ENCODE results near the genes TMEM185B and GLI2.

DNA sequence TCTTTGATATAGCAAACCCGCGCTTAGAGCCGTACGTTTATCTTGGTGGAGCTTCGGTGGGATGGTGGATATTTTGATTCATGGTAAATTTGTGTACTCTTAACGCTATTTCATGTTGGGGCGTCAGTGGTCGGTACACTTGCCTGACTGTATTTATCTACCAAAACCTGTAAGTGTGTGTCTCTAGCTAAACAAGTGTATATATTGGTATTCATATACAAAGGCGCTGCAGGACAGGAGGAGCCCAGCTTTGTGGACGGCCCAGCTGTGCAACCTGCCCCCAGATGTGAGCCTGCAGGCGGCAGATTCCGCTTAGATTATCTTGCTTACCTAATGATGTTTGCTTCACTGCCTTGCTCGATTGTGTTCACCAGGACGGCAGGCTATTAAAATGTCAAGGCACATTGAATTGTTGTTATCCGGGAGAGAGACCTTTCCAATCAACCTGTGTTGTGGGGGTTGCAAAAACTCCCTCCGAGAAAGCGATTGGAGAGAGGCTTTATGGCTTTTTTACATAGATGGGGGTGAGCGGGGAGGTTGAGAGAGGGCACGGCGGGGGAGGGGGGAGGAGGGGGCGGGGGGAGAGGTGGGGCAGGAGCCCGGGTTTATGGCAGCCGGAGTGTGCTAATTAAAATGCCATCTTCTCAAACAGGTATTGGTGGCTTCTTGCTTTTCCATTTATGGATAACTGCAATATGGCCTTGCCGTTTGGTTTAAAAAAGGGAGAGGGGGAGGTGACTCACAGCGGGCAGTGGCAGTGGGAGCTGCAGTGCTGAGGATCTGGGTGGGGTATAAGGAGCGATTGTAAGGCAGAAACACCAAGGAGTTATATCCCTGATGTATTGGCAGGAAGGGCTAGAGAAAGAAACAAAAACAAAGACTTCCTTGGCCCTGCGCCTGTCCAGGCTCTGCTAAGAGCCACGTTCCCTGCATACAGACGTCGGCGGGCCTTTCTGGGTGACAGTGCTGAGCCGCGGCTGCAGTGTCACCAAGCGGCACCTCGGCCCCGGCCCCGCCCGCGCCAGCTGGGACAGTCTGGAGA lies 97.1 kb downstream of the INSIG2 start:
- PRO-cap, result unidirectional peak, plus-strand start at position 372 of the sequence; bidirectional peak, plus-strand start at position 767 of the sequence, minus-strand start at position 844 of the sequence; bidirectional peak, plus-strand start at position 932 of the sequence, minus-strand start at position 933 of the sequence
- RAMPAGE, long total RNA, result no peak

GRCh38 chr2:118224955-118225326 lies 136.7 kb downstream of the INSIG2 start:
- PRO-cap, result no peak
- RAMPAGE, long total RNA, result no peak

- PRO-cap, result no peak
- RAMPAGE, long total RNA, result no peak
These were observed 39.4 kb downstream of the STEAP3 start for GRCh38 chr2:119262937-119263602.

DNA sequence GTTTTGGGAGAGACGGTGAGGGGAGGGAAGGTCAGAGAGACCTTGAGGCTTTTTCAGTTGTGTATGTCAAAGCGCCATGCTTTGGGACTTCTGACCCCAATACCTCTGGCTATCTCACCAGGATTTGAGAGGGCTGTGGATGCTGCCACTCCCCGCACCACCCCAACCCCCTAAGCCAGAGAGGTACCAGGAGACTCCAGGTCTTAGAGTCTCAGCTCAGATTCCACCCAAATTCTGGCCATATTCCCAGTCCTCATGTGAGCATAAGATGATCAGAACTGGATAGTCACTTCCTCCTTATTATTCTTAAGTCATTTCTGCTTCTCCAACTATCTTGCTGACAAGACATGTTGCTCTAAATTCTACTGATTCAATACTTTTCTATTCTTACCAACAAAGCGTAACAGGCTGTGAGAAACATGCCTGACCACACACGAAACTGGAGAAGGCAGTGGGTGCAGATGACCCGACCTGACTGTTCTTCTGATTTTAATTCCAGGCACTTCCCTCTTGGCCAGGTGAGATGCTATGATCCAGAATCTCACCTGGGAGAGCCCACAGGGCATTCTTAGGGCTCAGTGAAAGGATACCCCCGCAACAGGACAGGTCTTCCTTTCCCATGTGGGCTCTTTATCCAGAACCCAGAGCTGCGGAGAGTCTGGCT lies 2.1 kb upstream of the TMEM37 start:
- PRO-cap, result no peak
- RAMPAGE, long total RNA, result no peak

- PRO-cap, result no peak
- RAMPAGE, long total RNA, result no peak
These were observed 16.1 kb downstream of the TMEM177 start for GRCh38 chr2:119695076-119695485.

GRCh38 chr2:120067222-120067720 lies 54.4 kb downstream of the EPB41L5 start:
- PRO-cap, result no peak
- RAMPAGE, long total RNA, result no peak

DNA sequence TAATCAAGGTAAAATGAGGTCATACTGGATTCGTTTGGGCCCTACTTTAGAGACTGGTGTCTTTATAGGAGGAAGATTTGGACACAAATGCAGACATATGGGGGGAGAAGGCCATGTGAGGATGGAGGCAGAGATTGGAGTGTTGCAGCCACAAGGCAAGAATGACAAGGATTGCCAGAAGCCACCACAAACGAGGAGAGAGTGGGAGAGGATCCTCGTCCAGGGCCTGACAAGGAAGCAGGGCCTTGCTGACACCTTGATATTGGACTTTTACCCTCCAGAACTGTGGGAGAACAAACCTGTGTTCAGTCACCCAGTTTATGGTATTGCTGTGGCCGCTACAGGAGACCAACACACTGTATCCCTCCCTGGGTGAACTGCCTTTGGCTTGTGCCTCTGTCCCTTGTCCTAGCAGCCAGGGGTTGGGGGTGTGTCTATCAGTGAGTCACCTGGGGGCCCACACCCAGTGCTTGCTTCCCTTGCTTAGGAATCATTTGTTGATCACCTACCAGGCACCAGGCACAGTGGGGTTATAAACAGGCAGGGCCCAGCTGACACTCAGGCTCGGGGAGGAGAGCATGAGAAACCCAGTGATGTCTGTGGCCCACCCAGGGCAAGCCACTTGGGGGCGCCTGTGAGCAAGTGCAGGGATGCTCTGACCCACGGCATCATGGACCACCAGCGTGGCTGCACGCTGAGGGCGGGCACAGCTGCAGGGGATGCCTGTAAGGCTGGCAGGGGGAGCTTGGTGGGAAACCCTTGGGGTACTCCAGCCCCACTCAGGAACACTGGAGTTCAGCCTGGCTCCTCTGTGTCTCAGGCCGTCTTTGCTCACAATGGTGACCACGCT lies 17.2 kb downstream of the TMEM185B start:
- PRO-cap, result no peak
- RAMPAGE, long total RNA, result no peak

- PRO-cap, result bidirectional peak, plus-strand start at chr2:120223195, minus-strand start at chr2:120223098; bidirectional peak, plus-strand start at chr2:120223490, minus-strand start at chr2:120223380; bidirectional peak, plus-strand start at chr2:120223851, minus-strand start at chr2:120223747
- RAMPAGE, long total RNA, result no peak
These were observed at the start of gene TMEM185B for GRCh38 chr2:120222675-120224057. TMEM185B (minus strand) TSS chr2:120223400.

DNA sequence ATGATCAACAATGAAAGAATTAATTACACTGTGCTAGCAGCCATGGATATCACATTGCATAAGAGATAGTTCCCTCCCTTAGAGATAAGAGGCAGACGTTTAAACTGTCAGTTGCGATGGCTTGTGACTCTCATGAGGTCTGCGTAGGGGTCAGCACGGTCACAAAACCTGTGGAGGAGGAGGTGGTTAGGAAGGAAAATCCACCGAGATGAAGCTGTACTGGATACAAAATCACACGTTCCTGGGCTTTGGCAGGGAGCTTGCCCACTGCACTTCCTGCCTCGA lies 751 bp upstream of the RALB start:
- PRO-cap, result unidirectional peak, plus-strand start at position 133 of the sequence
- RAMPAGE, long total RNA, result no peak

GRCh38 chr2:120254104-120254584 lies 1.5 kb downstream of the RALB start:
- PRO-cap, result no peak
- RAMPAGE, long total RNA, result no peak

DNA sequence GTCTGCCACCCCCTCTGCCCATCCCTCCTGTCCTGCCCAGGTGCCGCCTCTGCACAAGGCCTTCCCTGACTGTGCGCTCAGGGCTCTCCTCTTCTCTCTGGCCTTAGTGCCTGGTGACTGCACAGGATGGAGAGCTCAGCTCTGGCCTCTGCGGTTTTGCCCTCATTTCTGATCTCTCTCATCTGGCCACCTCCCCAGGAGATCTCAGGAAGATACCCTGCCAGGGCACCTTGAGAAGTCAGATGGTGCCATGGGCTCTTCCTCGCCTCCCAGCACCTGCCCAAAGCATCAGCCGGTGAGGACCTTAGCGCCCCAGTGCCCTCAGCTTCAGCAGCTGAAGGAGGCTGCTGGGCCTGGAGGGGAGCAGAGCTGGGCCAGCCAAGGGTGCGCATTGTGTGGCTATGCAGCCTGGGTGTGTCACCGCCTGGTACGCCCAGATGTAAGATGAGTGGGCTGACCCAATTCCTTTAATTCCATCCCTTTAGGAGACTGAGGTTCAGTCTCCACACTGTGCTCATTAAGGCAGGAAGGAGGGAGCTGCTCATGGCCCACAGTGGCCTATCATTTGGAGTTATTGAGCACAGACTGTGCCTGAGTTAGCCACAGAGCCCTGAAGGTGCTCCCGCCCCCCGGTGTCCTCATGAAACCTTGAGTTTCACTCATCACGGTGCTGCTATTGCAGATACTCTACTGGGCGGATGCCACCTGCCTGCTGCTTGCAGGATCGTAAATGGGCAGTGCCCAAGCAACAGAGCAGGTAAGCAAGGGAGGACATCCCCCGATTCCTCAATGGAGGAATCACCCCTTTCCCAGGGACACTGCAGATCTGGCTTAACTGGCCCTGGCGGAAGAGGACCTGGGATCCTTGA lies 194.2 kb upstream of the GLI2 start:
- PRO-cap, result no peak
- RAMPAGE, long total RNA, result no peak

- PRO-cap, result no peak
- RAMPAGE, long total RNA, result no peak
These were observed 169.0 kb upstream of the GLI2 start for GRCh38 chr2:120566628-120567182.

- PRO-cap, result no peak
- RAMPAGE, long total RNA, result no peak
These were observed 145.8 kb upstream of the GLI2 start for GRCh38 chr2:120589591-120590446.

GRCh38 chr2:120735366-120736411 lies at the start of gene GLI2:
GLI2 (plus strand) TSS chr2:120735868.
- PRO-cap, result bidirectional peak, plus-strand start at chr2:120735956, minus-strand start at chr2:120735886
- RAMPAGE, long total RNA, result no peak

DNA sequence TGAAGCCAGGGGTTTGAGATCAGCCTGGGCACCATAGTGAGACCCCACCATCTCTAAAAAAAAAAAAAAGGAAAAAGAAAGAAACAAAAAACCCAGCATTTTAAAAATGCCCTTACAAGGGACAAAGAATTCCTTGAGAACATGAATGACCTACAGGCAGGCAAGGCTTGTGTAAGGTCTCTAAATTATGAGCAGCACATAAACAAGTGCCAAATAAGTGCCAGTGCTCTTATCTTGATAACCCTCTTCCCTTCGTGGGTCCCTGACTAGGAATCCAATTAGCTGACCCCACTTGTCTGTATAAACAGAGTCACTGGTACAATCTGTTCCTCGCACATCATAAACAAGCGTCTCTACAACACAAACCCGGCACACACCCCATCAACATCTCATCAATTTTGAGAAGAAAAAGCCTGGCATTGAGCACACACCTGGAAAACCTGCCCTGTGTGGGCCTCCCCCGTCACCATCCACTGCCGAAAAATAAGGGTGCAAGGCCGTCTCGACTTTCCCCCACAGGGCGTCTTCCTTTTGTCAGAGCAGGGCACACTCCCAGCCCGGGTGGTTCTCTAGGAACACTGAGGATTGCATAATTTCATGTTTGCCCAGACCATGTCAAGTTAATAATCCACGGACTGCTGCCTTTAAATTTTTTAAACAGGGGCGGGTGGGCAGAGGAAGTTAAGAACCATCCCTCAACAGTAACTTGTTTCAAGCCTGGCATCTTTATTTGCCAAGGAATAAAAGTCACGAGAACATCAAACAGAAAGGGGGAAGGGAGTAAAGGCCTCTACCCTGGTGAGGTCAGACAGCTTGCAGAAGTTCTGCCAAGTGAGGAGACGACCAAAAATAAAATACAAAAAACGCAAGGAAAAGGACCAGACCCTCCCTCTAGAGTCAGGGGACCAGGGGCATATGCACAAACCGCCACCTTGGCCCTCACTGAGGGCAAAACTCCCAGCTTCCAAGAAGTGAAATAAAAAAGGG lies 2.2 kb downstream of the TFCP2L1 start:
- PRO-cap, result no peak
- RAMPAGE, long total RNA, result no peak

- PRO-cap, result no peak
- RAMPAGE, long total RNA, result no peak
These were observed 154.5 kb upstream of the TFCP2L1 start for GRCh38 chr2:121439446-121439881.

DNA sequence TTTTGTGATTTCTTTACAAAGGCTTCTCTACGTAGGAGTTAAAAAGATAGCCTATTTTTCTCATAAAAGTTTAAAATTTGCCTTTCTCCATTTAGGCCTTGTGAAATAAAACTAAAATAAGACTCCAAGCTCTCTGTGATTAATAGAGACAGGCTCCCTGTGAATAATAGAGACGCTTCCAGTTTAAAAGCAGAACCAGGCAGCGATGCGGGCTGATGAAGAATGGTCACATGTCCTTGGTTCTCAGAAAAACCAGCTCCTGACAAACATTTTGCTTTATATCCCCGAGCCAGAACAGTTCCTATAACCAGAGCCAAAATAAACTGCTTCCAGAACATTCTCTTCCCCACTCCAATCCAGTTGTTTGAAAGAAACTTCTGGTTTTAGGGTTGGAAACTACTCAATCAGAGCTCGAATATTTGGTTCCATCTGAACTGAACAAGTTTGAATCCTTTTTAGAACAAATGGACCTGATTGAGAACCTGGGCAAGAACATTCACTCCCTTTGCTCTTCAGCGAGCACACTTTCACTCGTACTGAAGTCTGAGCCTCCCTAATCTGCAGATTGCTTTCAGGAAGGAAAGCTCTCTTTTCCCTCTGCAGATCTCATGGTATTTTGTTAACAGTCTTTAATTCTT lies 213.7 kb downstream of the TSN start:
- PRO-cap, result no peak
- RAMPAGE, long total RNA, result no peak

GRCh38 chr2:122239284-122239700 lies 483.8 kb downstream of the TSN start:
- PRO-cap, result no peak
- RAMPAGE, long total RNA, result no peak

GRCh38 chr2:126534472-126535006 lies 121.4 kb upstream of the GYPC start:
- PRO-cap, result no peak
- RAMPAGE, long total RNA, result no peak

DNA sequence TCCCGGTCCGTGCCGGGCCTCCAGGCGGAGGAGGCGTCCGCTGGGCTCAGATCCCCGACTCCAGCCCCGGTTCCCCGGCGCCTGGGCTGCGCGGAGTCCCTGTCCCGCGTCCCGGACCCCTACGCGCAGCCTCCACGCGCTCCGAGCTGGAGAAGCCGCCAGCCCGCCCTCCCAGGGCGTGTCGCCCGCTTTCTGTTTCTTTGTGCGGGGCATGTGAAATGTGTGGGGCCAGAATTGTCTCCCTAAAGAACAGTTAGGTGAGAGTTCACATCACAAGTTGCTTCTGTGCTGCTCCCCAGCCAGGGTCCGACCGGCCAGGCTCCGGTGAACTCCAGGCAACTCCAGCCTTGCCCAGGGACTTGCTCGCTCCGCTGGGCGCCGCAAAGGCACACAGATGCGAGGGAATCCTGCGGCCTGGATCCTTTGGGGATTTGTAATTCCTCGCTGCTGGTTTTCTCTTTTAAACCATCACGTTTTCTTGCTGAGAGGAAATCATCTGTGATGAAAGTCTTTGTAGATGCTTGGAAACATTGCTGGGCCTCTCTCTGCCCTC lies 526 bp downstream of the GYPC start:
- PRO-cap, result bidirectional peak, plus-strand start at position 273 of the sequence, minus-strand start at position 390 of the sequence
- RAMPAGE, long total RNA, result no peak